Bronchus fibroblast of lung (primary cell): ENCODE data around the gene ENOSF1.

- RAMPAGE, long total RNA = no peak
Measured at GRCh38 chr18:73240-73680, 23.8 kb upstream of the TUBB8B start.

DNA sequence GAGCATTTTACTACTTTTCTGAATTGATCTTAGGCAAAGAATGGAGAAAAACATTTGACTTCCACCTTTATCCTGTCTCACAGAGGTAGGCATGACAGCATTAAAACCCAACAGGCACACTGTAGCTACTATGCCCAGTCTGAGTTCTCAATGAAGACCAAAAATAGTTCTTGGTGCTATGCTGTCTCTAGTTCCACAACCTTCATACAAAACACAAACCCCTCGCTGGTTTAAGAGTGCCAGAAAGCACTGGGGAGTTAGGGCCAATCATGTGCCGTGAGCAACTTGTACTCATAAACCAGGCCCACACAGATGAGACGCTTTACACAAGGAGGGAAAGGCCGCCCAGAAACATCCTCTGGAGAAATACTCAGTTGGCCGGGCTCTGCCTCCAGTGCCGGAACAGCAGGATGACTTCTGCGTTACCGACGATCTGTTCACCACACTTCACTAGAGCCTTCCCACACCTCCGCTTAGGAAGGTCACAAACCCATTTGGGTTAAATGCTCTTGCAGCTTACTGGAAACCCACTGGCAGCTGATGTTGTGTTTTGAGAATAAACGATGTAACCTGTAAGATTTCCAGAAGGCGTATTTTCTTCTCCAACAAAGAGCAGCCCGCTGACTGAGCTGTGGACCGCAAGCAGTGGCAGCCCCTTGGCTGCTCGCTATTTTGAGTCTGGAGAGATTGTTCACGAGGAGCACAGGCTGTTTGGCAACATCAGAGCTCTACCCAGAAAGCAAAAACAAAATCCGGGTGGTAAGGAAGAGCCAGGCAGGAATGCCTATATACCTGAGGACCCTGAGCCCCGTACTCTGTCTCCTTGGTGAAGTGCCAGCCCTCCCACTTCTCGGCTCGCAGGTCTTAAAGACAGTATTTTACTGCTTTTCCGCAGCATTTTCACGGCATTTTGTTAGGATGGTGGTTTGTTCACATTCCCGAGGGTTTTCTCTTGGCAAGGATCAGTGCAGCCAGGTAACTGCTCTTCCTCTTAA, 44.1 kb downstream of the COLEC12 start:
- RAMPAGE, long total RNA = no peak

DNA sequence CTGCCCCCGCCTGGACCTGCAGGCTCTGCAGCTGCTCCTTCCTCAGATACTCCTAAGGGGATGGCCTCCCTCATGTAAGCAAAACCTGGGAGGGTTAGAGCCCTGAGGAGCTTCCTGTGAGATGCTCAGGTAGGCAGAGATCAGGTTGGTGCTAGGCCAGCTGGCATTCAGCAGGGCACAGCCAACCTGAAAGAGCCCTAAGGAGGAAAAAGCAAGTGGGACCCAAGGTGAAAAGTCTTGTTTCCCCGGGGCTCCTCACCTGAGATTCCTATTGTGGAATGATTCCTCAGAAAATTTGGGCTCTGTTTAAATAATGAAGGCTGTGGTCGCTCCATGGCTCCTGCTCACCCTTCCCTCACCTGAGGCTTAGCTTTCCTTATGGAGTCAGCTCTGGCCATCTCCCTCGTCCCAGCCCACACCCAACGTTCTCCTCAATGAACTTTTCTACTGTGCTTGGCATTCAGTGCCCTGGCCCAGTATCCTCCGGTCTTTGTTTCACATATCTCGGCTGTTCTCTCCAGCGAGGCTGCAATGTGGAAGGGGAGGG, 23.9 kb downstream of the TYMS start:
- RAMPAGE, long total RNA = no peak

- RAMPAGE, long total RNA = no peak
Measured at GRCh38 chr18:702874-703432, 9.5 kb downstream of the ENOSF1 start.

DNA sequence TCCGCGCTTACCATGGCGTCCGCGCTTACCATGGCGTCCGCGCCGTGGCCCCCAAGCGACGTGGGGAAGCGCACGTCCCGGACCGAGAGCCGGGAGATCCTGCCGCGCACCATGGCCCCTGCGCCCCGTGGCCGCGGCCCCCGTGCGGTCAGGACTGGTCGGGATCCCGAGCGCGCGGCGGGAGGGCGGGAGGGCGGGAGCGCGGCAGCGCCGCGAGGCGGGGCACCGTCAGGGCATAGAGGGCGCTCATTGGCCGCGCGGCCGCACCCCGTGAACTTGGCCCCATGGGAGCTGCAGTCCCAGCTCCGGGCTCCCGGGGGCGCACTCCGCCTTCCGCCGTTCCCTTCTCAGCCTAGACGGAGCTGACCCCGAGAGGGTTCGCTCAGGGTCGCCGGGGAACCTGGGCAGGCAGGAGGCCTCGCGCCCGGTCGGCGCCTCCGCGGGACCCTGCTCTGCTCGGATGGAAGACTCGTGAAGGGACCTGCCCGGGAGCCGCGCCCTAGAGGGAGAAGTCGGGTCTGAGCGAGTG, at the start of gene ENOSF1:
TSS of gene ENOSF1 (minus strand) at position 156 of the 529 bp plus-strand sequence.
- RAMPAGE, long total RNA = no peak

- RAMPAGE, long total RNA = no peak
Measured at GRCh38 chr18:727305-728245, 15.1 kb upstream of the ENOSF1 start.

DNA sequence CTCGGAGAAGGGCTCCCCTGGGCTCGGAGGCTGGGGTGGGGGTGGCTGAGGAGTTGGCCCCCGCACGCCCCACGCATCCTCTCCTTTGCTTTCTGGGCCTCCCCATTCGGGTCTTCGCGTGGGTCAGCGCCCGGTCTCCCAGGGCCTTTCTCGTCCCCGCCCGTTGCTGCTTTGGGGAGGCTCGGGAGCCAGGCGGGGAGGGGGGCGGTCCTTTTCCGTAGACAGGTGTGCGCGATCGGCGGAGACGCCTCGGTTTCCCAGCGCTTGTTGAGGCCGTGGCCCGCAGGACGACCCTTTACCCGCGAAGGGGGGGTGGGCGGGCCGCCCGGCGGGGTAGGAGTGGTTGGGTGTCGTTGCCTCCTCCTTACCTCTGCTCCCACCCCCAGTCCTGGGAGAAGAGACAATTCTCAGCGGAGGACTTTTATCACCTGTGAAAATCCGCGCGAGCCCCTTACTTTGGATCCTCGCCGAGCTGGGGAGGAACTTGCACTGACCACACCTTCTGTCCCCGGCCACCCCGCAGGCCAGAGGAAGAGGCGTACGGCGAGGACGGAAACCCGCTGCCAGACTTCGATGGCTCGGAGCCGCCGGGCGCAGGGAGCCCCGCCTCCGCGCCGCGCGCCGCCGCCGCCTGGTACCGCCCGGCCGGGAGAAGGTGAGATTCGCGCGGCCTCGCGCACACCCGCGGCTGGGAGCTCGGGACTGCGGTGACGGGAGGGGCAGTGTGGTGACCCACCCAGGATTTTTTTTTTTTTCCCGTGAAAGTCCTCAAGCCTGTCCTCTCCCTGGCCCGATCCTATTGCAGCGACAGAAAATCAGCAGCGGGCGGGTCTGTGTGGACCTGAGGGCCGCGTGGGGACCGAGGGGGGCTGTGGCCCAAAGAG, 2.7 kb downstream of the ADCYAP1 start:
- RAMPAGE, long total RNA = no peak

DNA sequence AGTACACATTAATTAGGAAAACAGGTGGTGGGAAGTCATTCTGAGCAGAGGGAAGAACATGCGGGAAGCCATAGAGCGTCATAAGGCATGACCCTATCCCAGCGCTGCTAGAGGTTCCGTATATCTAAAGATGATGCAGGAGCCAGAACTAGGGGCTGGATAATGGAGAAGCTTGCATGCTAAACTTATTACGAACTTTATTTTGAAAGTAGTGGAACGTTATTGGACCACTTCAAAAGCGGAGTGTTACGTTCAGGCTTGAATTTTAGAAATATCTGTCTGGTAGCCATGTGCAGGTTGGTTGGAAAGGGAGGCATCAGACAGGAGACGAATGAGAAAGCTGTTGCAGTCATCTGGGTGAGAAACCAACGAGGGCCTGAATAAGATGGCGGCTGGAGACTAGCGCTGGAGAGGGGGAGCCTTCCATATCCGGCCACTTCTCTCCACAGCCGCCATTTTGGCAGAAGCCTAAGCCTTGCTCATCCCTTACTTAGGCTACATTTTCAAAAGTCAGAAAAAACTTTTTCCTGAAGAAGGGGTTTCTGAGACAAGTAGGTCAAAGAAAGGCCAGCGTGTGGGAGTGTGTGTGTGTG, 220.8 kb downstream of the METTL4 start:
- RAMPAGE, long total RNA = no peak

DNA sequence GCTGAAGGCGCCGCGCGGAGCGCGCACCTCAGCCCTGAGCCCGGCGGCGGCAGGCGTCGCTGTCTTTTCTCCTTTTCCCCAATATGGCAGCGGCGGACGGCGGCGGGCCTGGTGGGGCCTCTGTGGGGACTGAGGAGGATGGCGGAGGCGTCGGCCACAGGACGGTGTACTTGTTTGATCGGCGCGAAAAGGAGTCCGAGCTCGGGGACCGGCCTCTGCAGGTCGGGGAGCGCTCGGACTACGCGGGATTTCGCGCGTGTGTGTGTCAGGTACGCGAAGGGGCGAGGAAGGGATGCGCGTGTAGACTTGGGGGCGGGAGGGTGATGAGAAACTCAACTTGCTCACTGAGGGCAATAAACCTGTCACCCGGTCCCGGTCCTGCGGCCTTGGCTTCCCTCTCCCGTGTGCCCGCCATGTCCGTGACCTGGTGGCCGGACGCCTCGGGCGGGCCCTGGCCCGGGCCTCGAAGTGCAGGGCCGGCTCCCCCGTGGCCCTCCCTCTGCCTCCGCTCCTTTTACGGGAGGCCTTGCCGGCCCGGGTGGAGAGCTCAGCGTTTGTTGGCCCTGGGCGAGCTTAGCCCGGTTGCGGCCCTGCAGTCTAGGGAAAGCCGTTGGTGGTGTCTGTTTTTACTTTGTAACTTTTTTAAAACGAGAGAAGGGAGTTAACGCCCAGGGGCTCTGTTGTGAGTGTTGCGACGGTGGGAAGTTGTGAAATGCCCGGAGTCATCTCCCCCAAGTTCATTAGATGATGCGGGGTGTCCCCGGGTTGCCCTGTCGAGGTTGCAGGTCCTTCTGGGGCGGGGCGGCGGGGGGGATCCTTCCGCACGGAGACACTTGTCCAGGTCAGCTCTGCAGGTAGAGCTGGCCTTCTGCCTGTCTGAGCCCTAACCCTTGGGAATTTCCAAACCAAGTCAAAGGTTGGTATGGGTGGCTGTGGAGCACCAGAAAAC, 741 bp downstream of the SMCHD1 start:
- RAMPAGE, long total RNA = no peak

GRCh38 chr18:2656942-2657191, 1.3 kb downstream of the SMCHD1 start:
- RAMPAGE, long total RNA = no peak

DNA sequence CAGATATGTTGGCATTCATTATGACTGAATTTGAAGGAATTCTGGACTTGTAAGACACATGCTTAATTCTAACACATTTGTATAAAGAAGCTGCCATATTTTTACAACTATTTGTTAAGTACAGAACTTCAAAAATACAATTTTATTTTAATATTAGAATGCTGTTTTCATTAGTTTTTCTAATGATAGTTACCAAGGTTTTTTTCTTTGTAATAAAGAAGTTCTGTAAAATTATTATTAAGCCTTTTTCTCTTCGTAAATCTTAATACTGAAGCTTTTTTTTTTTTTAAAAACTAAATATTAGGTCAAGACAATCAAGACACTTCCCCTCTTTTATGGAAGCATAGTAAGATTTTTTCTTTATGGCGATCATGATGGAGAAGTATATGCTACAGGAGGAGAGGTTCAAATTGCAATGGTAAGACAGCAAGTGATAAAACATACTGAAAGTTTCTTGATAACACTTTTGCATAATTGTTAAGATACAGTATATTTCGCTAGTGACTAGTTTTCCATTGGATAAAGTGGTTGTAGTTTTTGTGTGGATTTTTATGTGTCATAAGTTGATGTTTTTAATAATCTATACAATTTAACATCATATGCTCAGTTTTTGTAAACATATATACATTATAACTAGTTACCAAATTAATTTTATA, 50.0 kb downstream of the SMCHD1 start:
- RAMPAGE, long total RNA = no peak

DNA sequence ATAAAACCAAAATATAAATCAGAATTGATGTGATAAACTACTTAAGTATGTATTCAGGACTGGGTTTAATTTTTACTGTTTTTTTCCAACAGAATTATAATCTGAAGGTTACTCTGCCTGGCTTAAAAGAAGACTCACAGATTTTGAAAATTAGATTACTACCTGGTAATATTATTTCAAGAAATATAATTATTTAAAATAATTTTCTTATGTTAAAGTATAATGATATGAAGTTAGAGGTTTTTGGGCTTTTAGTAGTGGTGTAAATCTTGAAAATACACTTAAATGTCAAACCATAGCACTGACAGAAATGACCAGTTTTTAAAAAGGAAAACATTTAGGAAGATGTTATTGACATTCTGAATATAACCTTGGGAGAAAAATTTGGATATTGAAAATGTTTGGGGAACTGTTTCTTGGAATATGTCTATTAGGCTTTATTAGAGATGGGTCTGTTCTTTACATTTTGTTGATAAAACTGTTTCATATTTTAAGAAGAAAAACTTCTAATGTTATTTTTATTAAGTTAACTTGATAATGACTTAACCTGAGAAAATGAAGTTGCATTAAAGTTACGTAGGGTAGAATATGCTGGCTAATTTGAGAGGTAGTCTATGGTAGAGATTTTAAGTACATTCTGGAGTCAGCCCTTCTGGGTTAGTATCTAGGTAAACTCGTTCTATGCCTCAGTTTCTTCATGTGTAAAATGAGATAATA, 71.0 kb downstream of the SMCHD1 start:
- RAMPAGE, long total RNA = no peak

GRCh38 chr18:2734072-2734995, 78.8 kb downstream of the SMCHD1 start:
- RAMPAGE, long total RNA = no peak

GRCh38 chr18:2845981-2846829, 601 bp upstream of the EMILIN2 start:
- RAMPAGE, long total RNA = no peak

DNA sequence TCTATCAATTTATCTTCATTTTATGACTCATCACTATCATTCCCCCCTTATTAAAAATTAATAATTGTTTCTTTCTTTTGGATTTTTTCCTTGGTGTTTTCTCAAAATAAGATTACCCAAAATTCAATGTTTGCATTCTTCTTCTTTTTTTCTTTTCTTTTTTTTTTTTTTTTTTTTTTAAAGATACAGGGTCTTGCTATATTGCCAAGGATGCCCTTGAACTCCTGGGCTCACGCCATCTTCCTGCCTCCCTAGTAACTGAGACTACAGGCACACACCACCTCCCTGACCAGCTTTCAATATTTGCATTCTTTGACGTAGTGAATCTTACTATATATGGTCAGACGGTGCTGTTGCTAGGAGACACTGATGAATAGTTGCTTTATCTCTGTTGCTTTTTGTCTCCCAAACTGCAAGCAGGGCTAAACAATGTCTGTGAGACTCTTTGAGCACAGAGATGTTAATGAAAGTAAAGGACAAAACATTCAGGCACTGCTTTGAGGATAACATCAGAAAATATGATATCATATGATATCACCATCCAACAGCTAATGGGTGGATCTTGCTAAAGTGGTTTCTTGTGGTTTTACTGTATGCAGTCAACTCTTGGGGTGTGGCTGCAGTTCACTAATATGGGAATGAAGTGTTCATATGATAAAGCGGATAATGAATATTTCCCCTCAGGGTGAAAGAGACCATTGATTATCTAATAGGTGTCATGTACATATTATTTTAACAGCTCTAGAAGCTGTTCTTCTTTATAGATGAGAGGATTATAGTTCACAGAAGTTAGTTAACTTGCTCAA, 42.9 kb downstream of the EMILIN2 start:
- RAMPAGE, long total RNA = no peak

DNA sequence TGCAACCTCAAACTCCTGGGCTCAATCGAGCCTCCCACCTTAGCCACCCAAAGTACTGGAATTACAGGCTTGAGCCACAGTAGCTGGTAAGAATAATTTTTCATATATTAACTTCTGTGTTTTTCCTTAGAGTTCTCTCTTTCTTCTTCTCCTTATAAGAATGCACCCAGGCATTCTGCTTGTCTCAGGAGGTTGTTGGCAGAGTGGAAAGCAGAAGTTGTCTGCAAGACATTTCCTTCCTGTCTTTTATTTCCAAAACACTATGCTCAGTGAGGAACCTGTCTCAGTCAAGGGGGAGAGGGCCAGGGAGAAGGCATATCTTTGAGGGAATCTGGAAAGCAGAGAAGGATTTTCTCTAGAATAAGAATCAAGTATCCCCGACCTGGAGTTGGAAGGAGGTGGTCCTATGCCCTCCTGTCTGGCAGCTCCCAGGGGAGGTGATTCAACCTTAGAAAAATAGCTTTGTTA, 3.6 kb upstream of the LPIN2 start:
- RAMPAGE, long total RNA = no peak

DNA sequence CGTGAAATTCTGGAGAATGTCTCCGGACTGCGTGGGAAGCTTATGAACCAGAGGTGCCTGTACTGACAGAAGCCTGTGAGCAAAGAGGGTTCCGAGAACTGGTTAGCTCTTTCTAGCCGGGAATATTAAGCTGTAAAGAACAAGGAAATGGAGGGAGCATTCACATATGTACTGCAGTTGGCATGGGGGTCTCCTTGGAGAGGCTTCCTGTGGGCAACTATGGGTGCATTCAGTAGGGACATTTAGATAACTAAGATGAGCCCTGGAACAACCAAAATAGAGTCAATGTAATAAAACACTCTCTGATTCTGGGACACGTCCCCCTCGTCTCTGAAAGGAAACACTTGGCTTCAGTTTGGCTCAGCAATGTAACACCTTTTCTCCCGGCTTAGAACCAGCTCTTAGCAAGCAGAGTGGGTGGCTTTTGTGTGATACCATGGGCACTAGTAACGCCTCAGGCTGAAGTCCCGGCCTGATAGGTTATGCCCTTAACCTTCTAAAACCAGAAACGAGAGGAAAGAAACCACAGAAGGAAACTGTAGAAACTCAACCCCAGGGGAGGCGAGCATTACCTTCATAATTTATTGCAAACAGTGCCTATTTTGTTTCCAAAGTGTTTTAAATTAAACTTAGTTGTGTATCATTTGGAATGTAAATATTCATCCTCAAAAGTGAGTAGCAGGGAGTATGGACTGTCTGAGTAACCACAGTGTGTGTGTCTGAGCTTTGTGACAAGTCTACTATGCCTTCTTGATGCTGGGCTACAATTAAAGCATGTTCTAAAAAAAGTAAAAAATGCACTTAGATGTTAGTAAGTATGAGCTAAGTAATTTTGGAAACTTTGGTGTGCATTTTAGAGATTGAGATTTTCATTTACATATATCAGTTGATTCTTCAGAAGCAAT, 48.9 kb upstream of the LPIN2 start:
- RAMPAGE, long total RNA = no peak

- RAMPAGE, long total RNA = no peak
Measured at GRCh38 chr18:3220869-3221148, 1.0 kb upstream of the MYOM1 start.

GRCh38 chr18:3277639-3278314, 15.8 kb downstream of the MYL12B start:
- RAMPAGE, long total RNA = no peak

GRCh38 chr18:3340917-3341173, 78.9 kb downstream of the MYL12B start:
- RAMPAGE, long total RNA = no peak